SK-N-DZ (cell line): ENCODE measurements around the gene STOX2.

DNA sequence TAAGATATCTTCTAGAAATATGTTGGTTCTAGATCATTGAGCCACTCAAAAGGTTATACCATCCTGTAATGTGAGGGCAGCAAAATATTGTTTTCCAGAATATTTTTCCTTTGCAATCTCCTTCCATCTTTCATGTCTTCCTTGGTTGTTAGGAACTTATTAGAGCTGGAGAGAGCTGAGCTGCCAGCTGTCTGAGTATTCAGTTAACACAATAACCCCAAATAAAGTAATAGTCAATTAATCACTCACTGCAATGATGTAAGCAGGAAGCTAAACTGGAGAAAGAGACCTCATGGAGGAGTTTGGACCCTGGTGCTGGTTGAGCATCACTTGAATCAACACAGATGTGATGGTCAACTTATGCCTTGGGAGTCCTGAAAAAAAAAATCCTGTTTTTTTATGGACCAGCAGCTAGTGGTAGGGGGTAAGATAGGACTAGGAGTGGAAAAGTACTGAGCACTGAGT is 2089.3 kb upstream of the TENM3 start:
RAMPAGE:
- cytosol, long total RNA, result no peak
- nucleus, long total RNA, result no peak

DNA sequence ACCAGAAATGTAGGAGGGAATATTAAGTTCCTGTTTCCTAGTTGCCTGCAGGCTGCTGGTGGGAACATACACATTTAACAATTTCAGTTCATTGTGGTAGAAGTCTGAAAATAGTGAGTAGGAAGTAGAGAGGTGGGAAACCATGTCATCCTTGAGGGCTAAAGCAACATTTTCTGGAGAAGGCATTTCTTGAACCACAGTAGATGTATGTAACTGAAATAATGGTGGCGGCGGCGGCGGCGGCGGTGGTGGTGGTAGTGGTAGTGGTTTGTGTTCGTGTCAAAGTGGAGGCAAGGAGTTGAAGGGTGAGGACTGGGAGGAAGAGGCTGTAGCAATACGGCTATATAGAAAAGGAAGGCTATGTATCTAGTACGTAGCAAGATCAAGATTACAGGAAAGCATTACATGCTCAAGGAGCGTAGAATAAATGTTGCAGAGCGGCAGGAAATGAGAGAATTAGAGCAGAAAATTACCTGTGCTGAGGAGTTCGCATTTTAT is 1381.5 kb upstream of the TENM3 start:
RAMPAGE:
- cytosol, long total RNA, result no peak
- nucleus, long total RNA, result no peak

DNA sequence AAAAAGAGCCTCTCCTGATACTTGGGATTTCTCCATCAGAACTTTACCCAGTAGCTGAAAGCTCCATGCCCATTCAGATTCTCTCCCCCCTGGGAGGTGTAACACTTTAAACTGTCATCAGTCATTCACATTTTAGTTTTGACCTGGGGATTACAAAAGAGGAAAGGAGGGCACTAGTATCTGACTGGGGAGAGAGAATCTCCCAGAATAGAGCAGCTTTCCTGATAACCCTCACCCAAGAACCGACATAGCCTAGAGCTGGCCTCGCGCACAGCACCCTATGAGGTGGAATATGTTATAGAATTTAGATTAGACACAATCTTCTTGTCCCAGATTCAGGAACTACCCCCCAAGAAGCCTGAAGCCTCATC is 950.2 kb upstream of the TENM3 start:
RAMPAGE:
- cytosol, long total RNA, result no peak
- nucleus, long total RNA, result no peak

DNA sequence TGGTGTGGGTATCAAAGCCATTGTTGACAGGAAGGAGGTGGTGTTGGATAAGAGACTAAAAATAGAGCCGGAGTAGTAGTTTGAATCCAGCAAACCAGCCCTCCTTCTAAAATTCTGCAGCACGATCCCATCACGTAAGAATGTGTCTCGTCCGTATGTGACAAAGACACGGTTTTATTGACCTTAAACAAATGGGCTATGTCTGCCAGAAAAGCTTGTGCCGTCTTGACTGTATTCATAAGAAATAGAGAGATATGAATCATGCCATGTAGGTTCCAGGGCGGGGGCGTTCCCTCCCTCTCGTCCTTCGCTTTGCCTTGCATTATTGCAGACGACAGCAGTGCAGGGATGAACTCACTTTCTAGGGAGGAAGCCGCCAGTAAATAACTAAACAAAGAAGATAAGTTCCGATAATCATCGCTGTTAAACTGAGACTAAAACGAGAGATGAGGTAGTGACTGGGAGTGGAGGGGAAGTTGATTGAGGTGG is 3.3 kb downstream of the TENM3 start:
RAMPAGE:
- cytosol, long total RNA, result no peak
- nucleus, long total RNA, result no peak

DNA sequence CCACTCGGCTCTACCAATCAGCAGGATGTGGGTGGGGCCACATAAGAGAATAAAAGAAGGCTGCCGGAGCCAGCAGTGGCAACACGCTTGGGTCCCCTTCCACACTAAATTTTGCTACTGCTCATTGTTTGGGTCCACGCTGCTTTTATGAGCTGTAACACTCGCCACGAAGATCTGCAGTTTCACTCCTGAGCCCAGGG is 144.1 kb downstream of the TENM3 start:
RAMPAGE:
- cytosol, long total RNA, result no peak
- nucleus, long total RNA, result no peak

DNA sequence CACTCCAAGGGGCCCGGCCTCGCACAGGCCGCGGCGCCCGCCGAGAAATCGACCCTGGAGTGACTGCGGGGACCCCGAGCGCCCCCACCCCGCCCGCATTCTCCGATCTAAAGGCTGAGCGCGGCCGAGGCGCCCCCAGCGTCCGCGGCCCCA is 260 bp downstream of the DCTD start:
RAMPAGE:
- cytosol, long total RNA, result no peak
- nucleus, long total RNA, result no peak

RAMPAGE:
- cytosol, long total RNA, result no peak
- nucleus, long total RNA, result no peak
Observed at GRCh38 chr4:183013625-183014155, 85.4 kb upstream of the WWC2 start.

GRCh38 chr4:183037321-183037941 is 61.6 kb upstream of the WWC2 start:
RAMPAGE:
- cytosol, long total RNA, result no peak
- nucleus, long total RNA, result no peak

RAMPAGE:
- cytosol, long total RNA, result no peak
- nucleus, long total RNA, result no peak
Observed at GRCh38 chr4:183268652-183269144, 51.4 kb downstream of the CLDN22 start.

GRCh38 chr4:183482096-183482656 is 22.7 kb upstream of the ING2 start:
RAMPAGE:
- cytosol, long total RNA, result no peak
- nucleus, long total RNA, result no peak

DNA sequence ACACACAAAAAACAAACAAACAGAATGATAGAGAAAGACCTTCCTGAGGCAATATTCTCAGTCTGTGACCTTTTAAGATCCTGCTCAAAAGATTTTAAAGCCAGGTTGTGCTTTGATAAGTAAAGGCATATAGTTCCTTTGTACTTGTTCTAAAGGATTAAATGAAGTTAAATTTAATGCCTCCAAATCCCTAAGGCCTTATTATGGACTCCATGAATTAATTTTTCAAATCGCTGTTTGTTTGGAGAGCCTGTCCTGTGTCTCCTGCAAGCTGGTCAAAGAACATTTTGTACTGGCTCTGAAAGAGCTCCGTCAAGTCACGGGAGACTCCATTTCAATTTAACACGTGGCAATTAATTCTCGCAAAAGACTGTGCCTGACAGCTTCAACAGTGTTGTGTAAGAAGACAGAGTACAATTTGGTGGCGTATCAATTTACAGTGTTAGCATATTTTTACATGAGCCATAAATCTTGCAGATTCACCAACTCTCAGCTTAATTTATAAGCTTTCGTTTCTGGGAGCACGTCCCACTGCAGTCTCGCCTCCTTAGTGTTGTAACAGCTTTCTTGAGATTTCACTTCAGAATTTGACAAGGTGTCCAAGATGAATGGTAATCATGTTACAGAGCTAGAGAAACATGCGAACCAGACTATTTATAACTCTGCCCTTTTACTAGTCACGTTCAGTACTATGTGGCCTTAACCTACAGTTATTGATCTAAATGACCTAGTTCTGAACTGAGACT is 70.8 kb downstream of the RWDD4 start:
RAMPAGE:
- cytosol, long total RNA, result no peak
- nucleus, long total RNA, result no peak

DNA sequence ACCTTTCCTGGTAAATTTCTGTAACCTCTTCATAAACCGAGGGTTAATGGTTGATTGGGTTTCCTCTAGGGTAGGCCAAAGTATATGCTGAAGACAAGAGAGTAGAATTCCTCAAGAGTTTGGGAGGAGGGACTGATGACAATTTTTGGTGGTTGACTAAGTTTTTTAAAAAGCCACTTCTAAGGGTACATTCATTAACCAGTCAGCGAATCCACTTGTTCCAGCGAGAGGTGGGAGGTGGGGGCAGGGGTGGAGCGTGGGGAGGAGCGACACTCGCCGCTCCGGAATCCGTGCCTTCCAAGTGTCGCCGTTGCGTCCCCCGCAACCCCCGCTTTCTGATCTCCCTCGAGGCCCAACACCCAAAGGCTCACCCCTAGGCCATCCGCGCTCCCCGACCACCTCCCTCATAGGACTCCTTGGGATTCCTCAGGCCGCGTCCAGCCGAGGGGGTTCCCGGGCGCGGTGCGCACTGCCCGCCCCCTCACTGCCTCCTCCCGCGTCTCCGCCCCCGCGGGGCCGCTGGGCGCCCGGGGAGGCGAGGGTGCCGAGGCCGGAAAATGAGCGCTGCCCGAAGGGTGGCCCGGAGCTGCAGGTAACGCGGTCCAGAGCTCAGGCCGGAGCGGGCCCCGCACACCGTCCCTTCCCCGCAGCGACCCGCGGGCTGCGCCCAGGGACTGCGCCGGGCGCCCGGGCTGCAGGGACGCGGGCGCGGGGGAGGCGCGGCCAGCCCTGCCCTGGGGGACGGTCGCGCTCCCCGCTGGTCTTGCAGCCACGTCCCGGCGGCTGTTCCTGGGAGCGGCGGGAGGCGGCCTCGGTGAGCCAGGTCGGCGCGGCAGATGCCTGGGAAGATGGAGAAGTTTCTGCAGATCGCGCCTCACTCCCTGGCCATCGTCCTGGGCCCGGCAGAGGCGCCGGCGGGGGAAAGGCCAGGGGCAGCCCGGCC is 108.0 kb upstream of the STOX2 start:
RAMPAGE:
- cytosol, long total RNA, result no peak
- nucleus, long total RNA, result no peak

DNA sequence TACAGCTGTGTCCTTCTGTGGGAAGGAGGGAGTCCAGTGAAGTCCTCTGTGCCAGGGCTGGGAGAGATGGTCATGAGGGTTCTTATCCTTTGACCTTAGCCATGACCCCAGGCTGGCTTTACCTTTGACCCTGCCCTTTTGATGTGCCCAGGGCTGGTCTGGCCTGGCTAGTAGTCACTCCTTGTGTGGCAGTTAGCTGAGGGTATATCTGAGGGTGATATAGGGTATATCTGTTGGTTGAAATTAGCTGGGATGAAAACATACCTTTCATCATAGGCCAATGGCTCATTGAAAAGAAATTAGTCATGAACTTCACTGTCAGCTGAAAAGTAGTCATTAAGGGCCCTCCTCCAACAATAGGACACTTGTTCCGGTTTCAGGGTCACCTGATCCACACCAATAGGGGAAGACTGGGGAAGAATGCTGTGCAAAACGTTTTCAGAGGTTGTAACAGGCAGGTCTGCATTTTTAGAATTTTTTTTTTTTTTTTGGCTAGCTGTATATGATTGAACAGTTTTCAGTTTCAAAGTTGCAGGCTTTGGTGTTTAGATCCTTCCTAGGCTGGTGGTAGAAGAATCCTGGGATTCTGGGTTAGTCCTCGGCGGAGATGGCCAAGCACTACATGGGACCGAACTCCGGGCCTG is 74.6 kb upstream of the STOX2 start:
RAMPAGE:
- cytosol, long total RNA, result no peak
- nucleus, long total RNA, result no peak

DNA sequence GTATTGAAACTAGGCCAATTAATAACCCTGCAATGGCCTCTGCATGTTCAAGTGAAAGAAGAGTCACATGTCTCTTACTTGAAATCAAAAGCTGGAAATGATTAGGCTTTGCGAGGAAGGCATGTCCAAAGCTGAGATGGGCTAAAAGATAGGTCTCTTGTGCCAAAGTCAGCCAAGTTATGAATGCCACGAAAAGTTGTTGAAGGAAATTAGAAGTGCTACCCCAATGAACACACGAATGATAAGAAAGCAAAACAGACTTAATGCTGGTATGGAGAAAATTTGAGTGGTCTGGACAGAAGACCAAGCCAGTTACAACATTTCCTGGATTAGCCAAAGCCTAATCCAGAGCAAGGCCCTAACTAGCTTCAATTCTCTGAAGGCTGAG is 5.9 kb upstream of the STOX2 start:
RAMPAGE:
- cytosol, long total RNA, result no peak
- nucleus, long total RNA, result no peak

GRCh38 chr4:183905058-183905640 is at the start of gene STOX2:
Gene STOX2 (plus strand): TSS chr4:183905307.
RAMPAGE:
- cytosol, long total RNA, result start-site peak on the plus strand at chr4:183905288-183905503, 10 and 6 reads in 2 replicates
- nucleus, long total RNA, result start-site peak on the plus strand at chr4:183905281-183905395, 20 and 11 reads in 2 replicates

DNA sequence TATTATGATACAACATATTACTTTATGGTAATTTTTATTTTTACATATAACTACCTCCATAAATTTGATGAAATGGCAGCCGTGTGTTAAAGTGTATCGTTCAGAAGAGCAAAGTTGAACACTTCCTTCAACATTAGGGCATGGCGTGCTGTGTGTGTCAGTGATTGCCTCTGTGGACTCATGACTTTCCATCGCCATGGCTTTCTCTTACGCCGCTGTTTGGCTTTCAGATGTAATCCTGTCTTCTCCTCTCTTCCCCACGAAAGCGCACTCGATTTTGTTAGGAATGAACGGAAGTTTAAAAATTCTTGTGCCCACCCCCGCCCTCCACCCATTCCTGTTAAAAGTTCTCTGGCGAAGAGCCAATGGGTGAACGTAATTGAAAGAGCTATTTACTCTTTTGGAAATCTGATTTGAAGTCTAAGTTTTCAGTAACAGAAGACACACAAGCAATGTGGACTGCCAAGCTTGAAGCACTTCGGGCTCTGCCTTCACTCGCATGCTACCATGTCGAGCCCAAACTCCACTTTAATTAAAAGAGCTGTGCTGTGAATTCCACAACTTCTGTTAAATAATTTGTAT is 115.0 kb downstream of the STOX2 start:
RAMPAGE:
- cytosol, long total RNA, result no peak
- nucleus, long total RNA, result no peak

DNA sequence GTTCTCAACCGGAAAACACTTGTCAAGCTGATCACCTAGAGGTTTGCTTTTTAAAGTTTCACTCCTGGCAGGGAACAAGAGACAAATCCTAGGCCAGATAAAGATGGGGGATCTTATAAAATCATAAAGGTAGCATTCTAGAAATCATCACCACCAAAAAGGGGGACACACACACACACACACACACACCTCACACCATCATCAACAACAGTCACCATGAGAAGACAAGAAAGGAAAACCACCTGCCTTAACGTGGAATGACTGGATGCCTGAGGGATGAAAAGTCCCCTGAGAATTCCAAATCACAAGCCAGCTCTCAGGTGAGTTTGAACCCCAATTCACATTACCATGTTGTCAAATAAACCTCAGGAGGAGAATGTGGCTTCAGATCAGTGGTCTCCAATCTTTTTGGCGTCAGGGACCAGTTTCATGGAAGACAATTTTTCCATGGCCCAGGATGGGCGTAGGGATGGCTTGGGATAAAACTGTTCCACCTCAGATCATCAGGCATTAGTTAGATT is 28.4 kb upstream of the ENPP6 start:
RAMPAGE:
- cytosol, long total RNA, result no peak
- nucleus, long total RNA, result no peak

RAMPAGE:
- cytosol, long total RNA, result no peak
- nucleus, long total RNA, result no peak
Observed at GRCh38 chr4:184348320-184349200, 125.8 kb downstream of the IRF2 start.

DNA sequence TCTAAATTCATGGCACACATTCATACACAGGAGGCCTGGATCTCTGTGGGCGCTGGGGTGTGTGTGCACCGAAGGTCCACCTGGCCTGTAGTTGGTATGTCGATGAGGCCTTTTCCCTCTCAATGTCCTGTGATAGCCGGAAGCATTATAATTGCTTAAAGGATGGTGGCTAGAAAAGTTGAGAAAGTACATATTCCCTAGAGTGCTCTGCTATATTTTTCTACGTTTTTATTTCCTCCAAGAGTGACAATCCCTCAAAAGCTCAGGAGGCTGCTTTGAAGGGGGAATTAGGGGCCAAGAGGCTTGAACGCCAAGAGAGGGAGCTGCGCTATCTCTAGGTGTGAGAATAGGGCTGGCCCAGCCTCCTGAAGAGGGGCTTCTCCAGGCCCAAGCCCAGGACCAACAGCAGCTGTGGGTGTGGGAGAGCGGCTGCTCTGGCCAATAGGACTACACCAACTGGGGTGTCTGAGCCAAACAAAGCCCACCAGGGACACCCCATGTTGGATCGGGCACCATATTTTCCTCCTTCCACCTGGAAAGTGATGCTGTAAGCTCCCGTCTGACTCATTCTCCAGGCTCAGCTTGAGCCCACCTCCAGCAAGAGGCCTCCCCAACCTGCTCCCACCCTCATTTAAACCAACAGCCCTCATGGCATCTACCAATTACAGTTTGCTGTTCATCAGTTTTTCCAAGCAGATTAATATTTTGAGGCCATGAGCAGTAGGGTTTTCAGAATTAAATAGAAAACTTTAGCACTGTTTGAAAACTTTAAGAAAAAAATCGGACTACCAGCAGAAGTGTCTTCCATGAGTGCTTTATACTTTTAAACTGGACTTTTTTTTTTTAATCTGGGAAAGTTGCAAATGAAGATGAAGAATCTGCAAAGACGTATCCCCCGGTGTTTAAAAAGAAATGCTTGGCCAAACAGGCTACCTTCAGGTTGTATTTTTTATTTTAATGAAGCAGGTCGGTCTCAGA is 123.9 kb downstream of the IRF2 start:
RAMPAGE:
- cytosol, long total RNA, result no peak
- nucleus, long total RNA, result no peak

RAMPAGE:
- cytosol, long total RNA, result no peak
- nucleus, long total RNA, result no peak
Observed at GRCh38 chr4:184380596-184381121, 93.7 kb downstream of the IRF2 start.